ENCODE measurements around the genes PRSS23, TRIM64B, FAT3 and SLC36A4.

DNA sequence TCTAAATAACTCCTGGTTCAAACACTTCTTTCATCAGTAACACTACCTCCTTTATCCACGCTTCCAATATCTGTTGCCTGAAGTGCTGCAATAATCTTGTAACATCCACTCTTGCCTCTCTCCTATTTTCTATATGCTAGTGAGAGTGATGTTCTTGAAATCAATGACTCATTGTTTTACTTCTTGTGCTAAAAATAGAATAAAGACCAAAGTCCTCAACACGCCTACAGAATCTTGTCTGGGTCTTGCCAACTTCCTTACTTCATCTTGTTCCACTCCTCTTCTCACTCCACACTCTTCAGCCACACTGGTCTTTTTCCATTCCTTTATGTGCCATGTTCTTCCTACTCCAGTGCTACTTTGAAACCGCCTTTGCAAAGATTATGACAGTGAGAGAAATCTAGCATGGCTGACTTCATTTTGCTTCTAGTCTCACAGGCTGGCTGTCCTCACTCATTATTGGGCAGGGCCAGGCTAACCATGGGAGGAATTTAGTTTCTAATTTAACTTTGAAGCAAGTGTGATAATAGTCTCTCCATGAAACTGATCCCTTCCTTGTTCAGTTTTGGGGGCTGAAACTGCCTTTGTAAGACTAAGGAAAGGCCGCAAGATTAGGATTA, 136.5 kb downstream of the CCDC81 start:
- RRBS: no CpG with 5 or more reads among the region's 4 CpGs

DNA sequence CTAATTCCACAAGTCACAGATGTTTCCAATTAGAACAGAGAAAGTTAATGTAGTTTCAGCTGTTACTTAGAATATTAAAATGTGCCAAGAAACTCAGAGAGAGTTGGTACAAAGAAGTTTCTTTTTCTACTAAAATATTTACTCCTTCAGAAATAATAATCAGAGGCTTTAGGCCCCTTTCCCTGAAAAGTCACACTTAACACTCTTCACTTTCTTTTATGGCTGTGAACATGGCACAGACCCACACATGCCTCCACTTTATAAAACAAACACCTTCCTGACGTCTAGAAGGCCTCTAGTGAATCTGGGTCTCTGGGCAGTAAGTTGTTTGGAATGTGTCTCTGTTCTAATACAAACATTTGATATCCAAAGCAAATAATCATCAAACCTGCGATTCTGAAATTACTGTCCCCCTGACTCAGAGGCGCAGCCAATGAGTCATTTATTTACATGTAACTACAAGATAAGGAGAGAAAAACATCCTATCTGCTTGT, 149.2 kb downstream of the CCDC81 start:
- RRBS: no CpG with 5 or more reads among the region's 3 CpGs

DNA sequence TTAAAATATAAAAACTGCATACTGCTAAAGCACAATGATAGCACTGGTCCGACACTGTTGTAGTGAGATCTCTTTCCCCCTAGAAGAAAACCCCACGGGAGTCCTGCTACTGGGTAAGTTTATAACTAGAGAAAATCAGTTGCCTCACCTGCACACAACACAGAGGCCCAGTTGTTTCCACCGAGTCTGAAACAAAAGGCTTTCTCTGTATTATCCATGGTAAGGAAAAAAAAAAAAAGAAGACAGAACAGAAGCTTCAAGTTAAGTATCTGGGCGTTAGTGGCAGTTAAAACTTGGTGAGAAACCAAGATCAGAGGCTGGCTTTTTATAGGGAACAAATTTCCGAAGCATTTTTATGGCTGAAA, 208.0 kb downstream of the CCDC81 start:
- RRBS: no CpG with 5 or more reads among the region's 5 CpGs

- RRBS: no CpG with 5 or more reads among the region's 2 CpGs
These were observed 59.7 kb upstream of the PRSS23 start for GRCh38 chr11:86740614-86741042.

GRCh38 chr11:86743359-86744156, 56.8 kb upstream of the PRSS23 start:
- RRBS: no CpG with 5 or more reads among the region's 5 CpGs

DNA sequence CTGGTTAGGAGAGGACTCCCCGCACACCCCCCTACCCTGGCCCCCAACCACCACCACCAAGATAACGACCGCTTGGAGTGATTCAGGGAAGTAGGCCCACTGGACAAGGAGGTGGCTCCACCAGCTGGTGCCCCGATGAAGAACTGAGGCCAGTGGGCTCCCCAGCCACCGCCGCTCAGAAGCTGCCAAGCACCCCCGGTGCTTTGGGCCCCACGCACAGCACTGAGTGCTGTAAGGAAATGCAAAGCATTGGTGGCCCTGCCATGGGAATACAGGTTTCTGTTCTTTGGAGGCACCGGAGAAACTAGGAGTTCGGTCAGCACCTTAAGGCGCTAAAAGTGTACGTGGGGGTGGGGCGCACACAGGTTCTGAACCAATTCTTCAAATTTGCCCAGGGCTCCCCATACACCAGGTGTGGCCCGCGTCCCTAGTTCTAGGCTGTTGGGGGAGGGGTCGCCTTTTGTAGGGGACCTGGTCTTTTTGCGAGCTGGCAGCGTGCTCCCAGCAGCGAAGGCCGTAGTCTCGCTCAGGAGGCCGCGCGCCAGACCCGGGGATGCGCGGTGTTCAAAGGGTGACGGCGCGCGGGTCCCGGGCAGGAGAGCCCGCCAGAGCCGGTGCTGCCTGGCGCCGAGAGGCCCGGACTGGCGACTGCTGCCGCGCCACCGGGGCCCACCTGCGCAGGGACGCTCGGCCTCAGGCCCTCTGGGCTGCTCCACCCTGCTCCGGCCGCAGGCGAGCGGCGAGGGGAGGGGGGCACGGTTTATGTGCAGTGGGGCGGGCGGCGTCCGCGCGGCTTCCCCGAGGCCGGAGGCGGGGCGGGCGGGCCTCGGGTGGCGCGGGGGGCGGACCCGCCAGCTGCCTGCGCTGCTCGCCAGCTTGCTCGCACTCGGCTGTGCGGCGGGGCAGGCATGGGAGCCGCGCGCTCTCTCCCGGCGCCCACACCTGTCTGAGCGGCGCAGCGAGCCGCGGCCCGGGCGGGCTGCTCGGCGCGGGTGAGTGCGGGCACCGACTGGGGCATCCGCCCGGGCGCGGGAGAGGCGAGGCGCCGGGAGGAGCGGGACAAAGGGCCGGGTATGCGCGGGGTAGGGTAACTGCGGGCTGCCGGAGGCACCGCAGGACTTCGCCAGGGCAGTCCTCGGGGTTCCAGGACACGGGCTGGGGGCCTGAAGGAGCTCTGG, at the start of gene PRSS23:
PRSS23 (plus strand) TSS at position 883 of the 1,178 bp plus-strand sequence.
- RRBS: 6% methylated on average over 45 of the region's 106 CpGs

DNA sequence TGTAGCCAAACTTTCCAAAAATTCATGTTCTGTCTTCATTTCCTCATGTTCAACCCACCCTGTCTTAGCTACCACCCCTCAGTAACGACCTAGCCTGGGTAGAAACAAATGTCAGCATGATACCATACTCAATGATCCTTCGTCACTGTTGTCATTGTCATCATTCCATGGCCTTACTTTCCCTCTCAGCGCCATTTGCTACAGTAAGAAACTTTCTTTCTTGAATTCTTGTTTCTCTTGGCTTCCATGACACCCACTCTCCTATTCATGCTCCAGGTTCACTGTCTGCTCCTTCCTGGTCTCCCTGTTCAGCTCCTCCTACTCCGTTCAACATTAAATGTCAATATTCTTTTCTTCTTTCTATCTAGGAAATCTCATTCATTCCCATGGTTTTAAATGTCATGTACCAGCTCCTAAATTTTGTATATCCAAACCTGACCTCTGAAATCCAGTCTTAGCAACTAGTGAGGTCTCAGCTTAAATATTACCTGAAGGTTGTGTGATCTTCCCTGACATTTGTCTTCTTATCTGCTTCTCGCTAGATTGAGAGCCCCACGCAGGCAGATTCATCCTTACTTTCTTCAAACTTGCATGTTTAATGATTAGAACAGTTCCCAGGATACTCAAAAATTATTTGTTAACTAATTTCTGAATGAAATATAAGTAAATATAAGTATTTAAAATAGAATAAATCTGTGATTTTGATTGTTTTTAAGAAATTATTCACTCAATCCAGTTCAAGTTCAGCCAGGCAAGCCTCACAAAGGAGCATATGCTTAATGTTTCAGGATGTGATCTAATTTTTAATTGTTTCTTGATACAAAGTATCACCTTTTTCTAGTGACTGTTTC, 34.2 kb downstream of the FZD4 start:
- RRBS: no CpG with 5 or more reads among the region's 6 CpGs

DNA sequence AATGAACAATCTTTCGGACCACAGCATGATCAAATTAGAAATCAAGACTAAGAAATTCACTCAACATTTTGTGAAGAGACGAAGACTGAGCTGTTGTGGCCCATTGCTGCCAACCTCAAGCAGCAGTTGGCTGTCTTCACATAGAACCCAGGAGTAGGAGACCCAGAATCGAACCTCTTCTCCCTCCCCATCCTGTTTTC, 13.5 kb upstream of the TMEM135 start:
- RRBS: no CpG with 5 or more reads among the region's 3 CpGs

DNA sequence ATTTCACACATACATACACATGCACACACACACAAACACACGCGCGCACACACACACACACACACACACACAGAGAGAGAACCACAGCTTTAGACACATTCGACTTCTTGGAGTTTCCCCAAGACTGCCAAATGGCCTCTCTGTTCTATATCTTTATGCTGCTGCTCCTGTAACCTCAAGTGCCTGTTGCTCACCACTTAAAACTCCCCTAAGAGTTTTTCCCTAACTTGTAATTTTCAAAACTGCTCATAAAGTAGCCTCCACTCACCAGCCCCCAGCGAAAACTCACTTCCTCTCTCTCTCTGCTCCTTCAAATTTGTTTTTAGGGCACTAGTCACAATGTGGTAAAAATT, 35.8 kb downstream of the CTSC start:
- RRBS: no CpG with 5 or more reads among the region's 5 CpGs

- RRBS: no CpG with 5 or more reads among the region's 8 CpGs
These were observed 6.4 kb downstream of the CTSC start for GRCh38 chr11:88330770-88331914.

DNA sequence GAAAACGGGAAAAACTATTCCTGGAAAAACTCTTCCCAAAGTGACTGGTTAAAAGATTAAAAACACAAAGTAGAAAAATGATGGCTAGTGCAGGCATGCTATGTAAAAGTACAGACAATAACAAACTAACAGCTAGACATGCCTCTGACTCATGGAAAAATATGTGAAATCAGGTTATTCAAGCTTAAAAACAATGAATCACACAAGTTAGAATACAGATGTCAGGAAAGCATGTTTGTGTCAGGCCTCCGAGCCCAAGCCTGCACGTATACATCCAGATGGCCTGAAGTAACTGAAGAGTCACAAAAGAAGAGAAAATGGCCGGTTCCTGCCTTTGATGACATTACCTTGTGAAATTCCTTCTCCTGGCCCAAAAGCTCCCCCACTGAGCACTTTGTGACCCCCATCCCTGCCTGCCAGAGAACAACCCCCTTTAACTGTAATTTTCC, 110.1 kb downstream of the NOX4 start:
- RRBS: no CpG with 5 or more reads among the region's 4 CpGs

GRCh38 chr11:89878423-89878661, at the start of gene TRIM64B:
TSS of gene TRIM64B (minus strand) at chr11:89878487.
- RRBS: no CpG with 5 or more reads among the region's 2 CpGs

DNA sequence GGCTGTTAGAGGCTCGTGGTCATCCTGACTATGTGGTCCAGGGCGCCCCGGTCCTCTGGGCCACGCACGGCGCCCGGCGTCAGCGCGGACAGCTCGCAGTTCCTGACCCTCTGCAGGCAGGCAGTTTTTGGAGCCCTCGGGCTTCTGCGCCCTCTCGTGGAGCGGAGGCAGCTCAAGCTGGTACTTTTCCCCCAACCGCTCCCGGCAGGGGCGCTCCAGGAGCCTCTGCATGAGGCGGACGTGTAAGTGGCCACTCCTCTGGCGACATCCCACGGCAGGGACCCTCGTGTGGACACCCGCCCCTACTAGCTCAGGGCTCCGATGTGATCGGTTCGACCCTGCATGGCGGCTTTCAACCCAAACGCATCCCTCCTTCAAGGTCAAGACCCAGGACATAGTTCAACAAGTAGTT, 21.5 kb downstream of the TRIM49C start:
- RRBS: no CpG with 5 or more reads among the region's 29 CpGs

GRCh38 chr11:90196192-90197311, 26.3 kb downstream of the CHORDC1 start:
- RRBS: no CpG with 5 or more reads among the region's 3 CpGs

GRCh38 chr11:92224389-92225480, at the start of gene FAT3:
TSS of gene FAT3 (plus strand) at chr11:92224818.
- RRBS: 2% methylated on average over 31 of the region's 113 CpGs

GRCh38 chr11:93197719-93198606, at the start of gene SLC36A4:
TSS of gene SLC36A4 (minus strand) at chr11:93197991.
- RRBS: under 1% methylated on average over 44 of the region's 68 CpGs

GRCh38 chr11:93528823-93529484, 14.2 kb downstream of the SMCO4 start:
- RRBS: no CpG with 5 or more reads among the region's 7 CpGs

- RRBS: no CpG with 5 or more reads among the region's 4 CpGs
These were observed 23.2 kb downstream of the TAF1D start for GRCh38 chr11:93718062-93718568.

DNA sequence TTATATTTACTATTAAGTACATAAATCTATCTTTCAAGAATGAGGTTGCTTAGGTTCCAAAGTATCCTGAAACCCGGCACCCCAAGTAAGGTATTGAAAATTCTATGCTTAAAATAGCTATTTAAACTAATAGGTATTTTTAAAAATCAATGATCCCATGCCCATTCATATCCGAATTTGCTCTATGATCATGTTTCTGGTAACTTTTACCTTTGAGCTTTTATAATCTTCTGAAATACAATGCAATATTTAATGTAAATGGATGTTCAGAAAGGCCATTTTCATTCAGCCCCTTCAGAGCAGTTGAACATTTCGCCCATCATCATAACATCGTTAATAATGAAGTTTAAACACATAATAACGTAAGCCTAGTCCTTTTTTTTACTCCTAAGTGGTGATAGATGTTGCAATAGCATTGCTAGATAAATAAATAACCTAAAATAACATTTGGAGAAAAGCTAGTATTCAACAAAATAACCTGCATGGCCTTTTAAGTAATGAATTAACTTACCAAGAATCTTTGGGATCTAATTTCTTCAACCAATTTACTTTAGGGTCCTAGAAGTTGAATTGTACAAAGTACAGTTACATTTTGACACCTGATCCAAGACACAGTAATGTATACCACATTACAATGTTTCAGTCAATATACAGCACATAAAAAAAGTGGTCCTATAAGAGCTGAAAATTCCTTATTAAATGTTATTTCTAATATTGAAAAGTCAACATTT, 9.9 kb downstream of the TAF1D start:
- RRBS: no CpG with 5 or more reads among the region's 5 CpGs

DNA sequence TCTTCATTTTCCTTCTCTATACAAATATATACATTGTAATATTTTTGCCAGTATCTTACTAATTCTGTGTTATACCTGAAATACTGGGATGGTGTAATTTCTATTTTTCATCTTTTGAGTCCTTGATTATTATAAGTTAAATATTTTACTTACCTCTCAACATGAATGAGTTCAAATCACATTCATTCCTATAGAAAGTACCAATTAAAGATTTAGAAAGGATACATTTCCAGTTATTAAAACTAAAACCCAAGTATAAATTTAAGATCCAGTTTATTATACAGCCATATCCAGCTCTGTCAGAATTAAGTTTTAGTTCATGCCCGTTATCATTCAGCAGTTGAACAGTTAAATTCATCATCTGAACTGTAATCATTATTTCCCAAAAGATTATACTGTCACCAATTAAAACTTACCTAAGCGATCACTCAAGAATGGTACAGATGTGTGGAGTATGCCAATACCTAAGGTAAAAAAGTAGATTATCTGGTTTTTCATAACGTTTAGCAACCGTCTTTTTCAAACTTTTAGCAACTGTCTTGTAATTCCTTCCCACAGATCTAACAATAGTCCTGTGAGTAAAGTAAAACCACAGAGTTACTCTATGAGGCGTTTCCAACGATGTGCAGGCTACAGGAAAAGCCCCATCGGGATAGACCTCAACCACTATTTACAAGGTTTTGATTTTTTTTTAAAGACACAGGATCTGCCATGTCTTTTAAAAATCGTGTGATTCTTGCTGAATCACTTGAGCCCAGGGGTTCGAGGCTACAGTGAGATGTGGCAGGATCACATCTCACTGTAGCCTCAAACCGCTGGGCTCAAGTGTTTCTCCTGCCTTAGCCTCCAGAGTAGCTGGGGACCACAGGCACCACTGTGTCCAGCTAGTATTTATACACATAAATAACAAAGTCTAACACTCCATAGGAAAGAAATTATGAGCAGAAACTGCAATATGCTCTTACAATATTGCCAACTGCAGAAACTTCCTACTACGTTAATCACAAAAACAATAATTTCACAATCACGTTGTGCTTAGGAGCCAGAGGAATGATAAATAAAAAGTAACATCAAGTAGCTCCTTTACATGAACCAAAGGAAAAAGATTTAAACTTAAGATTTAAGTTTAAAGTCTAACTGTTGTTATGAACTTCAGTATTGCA, 8.0 kb downstream of the TAF1D start:
- RRBS: no CpG with 5 or more reads among the region's 12 CpGs